ENCODE data around the gene BLMH.

DNA sequence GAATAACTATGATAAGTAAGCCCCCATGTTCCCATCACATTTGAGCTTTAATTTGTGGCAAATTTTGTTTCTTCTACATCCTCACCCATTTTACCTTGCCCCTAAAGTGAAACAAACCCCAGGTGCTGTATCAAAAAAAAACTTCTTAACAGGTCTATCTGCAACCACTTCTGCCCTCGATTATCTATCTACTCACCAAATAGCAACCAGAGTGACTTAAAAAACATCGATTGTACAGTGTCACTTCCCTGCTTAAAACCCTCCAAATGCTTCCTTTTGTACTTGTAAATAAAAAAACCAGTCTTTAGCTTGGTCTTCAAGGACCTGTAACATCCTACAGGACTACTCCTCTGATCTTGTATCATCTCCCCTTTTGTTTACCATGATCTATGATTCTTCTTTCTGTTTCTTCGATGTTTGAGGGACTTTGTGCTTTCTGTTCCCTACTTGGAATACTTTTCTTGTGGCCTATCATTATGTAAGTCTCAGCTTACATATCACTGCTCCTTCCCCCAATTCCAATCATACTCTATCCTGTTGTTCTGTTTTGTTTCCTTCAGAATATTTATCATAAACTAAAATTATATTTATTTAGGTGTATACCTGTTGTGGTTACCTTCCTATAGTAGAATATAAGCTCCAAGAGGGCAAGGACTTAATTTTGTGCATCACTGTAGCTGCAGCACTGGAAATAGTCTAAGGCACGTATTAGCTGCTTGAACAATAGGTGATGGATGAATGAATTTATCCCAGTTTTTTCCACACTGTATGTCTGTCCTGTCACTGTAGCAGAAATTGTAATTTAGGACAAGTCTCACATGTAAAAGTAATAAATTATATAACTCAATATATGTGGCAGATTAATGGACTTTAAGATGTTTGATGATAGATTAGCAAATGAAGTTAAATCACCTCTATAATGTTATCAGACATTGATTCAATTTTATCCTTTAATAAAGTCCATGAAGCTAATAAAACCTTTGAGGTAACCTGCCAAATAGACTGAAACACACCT lies 82.9 kb upstream of the CORO6 start:
- PRO-cap = no peak

DNA sequence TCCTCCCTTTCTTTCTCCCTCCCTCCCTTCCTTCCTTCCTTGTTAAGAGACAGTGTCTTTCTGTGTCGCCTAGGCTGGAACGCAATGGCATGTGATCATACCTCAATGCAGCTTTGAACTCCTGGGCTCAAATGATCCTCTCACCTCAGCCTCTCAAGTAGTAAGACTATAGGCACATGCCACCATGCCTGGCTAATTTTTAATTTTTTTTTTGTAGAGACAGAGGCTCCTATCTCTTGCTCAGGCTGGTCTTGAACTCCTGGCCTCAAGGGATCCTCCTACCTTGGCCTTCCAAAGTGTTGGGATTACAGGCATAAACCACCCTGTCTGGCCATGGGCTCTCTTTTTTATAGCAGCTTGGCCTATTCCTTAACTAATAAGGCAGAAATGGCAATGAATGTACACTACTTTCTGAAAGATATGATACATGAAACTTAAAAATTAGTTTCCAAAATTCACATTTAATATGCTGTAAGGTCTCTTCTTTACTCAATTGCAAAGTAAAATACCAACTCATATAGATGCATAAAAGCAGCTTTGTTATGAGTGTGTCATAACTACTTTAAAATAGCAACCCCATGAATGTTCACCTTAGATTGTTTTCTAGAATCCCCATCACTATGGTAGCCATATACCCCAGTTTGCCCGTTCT lies 28.1 kb downstream of the SSH2 start:
- PRO-cap = no peak

DNA sequence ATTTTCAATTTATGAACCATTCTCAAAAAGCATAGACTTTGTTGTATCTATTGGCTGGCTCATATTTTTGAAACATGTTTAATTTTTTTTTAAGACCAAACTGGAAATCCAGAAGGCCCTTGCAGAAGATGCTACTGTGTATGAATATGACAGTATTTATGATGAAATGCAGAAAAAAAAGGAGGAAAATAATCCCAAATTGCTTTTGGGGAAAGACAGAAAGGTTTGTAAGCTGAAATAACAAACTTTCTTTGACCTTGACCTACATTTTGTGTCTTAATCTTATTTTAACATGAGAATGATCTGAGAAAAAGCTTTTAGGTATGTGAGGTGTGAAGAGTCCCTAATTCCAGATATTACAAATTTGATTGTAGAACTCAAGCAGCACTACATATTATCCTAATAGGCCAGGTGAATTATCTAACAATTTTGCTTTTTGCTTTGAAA lies 57.5 kb downstream of the SLC6A4 start:
- PRO-cap = no peak

GRCh38 chr17:30228561-30229467 lies 6.7 kb downstream of the SLC6A4 start:
- PRO-cap = no peak

GRCh38 chr17:30291114-30291542 lies 616 bp downstream of the BLMH start:
- PRO-cap = no peak

DNA sequence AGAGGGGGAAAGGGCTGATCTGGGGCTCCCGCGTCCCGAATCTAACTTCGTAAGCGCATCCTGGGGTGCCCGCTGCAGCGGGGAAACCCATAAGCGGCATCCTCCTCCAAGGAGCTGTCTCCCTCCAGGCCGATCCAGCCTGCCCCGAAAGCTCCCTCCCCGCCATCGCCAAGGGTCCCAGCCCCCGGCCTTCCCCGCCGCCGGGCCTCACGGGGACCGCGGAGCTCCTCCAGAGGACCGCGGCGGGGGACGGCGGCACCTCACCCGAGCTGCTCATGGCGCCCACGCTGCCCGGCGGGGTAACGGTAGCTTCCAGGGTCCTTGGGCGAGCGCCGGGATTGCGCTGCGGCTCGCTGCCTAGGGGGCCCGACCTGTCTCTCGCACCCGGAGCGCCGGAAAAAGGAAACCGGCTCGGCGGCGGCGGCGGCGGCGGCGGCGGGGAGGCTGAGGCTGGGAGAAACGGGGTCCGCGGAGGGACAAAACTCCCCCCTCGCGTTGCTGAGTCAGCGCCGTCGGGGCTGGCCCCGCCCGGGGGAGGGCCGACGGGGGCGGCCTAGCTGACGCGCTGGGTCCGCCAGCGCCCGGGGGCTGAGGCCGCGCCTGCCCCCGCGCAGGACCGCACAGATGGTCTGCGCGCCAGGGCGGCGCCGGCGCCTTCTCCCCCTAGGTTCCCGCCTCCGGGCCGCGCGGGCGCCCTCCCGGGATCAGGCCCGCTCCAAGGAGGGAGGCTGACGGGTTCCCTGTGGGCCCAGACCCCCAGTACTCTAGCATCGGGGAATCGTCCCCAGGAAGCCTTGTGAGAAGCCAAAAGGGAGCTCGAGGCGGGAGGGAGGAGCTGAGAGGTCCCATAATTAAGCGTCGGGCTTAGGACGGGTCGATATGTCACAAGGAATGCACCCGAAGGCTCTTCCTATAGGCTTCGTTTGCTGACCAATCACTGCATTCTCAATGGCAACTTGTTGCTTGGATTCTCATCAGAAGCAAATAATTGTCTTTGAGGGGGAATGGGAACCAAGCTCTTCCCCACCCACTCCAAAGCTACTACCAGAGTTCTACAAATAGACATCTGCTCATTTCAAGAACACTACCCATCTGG lies at the start of gene BLMH:
Gene BLMH, minus strand, starts transcription at position 402 of the 1,096 bp plus-strand sequence.
- PRO-cap = bidirectional peak, plus-strand start at position 536 of the sequence, minus-strand start at position 402 of the sequence

- PRO-cap = no peak
Measured at GRCh38 chr17:30340781-30341504, 7.1 kb upstream of the TMIGD1 start.

DNA sequence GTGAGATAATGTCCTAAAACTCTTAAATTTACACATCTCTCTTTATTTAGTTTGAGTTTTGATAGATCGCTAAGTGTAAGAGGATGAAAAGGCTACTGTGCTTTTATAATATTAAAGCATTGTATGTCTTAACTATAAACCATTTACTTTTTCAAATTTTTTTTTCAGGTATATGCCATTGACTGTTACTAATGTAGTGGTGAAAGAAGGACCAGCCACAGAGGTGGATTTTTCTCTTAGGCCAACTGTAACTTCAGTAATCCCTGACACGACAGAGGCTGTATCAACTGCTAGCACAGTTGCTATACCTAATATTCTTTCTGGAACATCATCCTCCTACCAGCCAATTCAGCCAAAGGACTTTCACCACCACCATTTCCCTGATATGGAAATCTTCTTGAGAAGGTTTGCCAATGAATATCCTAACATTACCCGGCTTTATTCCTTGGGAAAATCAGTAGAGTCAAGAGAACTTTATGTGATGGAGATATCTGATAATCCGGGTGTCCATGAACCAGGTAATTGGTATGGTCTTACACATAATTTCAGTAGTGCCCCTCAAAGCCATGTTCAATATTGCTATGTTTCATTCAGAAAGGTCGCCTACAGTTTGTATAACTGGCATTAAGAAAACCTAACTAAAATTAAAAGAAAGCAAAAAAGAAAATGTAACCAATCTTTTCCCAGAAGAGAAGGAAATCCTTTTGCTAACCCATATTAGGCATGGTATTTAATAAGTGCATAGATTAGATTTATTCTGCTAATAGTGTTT lies 44.0 kb downstream of the CPD start:
- PRO-cap = no peak

- PRO-cap = no peak
Measured at GRCh38 chr17:30732235-30733013, 92.1 kb downstream of the CRLF3 start.

DNA sequence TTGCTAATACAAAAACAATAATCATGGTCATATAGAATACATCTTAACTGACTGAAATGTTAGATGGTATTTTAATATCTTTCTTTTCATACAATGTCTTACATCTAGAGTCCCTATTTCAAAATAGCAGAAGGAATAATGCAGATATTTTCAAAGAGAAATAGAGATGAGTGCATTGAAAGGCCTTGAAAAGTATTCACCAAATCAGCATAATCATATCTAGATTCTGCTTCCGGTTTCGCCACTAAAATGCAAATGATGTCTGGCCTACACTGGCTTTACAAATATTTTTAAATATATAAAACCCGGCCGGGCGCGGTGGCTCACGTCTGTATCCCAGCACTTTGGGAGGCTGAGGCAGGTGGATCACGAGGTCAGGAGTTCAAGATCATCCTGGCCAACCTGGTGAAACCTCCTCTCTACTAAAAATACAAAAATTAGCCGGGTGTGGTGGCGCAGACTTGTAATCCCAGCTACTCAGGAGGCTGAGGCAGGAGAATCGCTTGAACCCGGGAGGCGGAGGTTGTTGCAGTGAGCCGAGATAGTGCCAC lies 1.6 kb downstream of the CRLF3 start:
- PRO-cap = no peak

DNA sequence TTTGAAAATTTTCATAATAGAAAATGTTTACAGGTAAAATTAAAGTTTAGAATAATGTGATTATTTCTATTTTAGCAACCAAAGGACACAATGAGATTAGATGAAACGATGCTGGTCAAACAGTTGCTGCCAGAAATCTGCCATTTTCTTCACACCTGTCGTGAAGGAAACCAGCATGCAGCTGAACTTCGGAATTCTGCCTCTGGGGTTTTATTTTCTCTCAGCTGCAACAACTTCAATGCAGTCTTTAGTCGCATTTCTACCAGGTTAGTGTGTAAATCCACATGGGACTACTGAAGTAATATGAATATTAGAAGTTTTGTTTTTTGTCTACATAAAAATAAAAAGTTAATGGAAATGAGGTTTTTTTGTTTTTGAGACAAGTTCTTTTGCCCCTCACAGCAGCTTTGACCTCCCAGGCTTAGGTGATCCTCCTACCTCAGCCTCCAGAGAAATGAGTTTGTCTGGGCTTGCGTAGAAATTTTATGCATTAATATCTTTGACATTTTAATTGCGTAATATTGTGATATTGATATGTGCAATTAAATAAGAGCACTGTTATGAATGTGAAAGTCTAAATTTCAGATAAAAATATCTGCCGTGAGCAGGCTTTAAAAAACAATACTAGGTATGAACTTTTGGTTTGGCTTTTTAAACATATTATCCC lies 68.5 kb downstream of the NF1 start:
- PRO-cap = no peak

- PRO-cap = no peak
Measured at GRCh38 chr17:31256944-31257446, 40.0 kb downstream of the OMG start.

GRCh38 chr17:31320911-31321229 lies 552 bp downstream of the EVI2A start:
- PRO-cap = no peak

DNA sequence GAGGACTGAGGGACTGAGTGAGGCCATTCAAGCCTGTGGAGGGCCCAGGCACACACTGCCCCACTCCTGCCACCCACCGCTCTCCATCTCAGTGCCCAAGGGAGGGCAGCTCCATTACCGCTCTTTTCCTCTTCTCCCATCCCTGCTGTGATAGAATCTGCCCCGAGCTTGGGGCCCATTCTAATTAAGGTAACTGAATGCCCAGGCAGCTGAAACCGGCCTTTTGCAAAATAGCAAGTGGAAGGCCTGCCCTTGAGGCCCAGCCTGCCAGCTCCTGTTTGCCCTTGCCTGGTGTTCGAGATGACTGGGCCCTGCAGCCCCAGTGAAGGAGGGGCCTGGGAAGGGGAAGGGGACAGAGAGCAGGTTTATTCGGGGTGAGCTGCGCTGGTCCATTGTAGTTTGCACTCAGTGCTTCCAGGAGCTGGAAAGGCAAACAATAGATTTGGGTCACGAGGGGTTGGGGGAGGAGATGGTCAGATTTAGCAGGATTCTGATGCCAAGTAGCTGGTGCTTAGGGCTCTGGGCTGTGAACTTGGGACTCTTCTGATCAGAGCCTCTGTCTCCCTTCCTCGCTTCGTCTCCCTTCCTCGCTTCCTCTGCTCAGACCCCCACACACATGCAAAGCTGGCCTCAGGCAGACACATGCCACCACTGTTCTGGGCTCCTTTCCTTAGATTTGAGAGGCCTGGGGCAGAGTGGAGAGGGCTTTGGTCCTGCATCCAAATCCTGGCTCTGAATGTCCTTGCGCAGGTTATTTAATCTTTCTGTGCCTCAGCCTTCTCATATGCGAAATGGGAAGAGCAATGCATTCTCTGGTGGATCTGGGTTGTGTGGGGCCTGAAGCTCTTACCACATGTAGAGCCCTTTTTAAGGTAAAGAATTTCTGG lies 76.4 kb downstream of the RAB11FIP4 start:
- PRO-cap = no peak

- PRO-cap = no peak
Measured at GRCh38 chr17:31523244-31524263, 132.1 kb downstream of the RAB11FIP4 start.

- PRO-cap = no peak
Measured at GRCh38 chr17:31524264-31525347, 133.1 kb downstream of the RAB11FIP4 start.

- PRO-cap = bidirectional peak, plus-strand start at chr17:31550070, minus-strand start at chr17:31549946
Measured at GRCh38 chr17:31549367-31550347, 158.2 kb downstream of the RAB11FIP4 start.

DNA sequence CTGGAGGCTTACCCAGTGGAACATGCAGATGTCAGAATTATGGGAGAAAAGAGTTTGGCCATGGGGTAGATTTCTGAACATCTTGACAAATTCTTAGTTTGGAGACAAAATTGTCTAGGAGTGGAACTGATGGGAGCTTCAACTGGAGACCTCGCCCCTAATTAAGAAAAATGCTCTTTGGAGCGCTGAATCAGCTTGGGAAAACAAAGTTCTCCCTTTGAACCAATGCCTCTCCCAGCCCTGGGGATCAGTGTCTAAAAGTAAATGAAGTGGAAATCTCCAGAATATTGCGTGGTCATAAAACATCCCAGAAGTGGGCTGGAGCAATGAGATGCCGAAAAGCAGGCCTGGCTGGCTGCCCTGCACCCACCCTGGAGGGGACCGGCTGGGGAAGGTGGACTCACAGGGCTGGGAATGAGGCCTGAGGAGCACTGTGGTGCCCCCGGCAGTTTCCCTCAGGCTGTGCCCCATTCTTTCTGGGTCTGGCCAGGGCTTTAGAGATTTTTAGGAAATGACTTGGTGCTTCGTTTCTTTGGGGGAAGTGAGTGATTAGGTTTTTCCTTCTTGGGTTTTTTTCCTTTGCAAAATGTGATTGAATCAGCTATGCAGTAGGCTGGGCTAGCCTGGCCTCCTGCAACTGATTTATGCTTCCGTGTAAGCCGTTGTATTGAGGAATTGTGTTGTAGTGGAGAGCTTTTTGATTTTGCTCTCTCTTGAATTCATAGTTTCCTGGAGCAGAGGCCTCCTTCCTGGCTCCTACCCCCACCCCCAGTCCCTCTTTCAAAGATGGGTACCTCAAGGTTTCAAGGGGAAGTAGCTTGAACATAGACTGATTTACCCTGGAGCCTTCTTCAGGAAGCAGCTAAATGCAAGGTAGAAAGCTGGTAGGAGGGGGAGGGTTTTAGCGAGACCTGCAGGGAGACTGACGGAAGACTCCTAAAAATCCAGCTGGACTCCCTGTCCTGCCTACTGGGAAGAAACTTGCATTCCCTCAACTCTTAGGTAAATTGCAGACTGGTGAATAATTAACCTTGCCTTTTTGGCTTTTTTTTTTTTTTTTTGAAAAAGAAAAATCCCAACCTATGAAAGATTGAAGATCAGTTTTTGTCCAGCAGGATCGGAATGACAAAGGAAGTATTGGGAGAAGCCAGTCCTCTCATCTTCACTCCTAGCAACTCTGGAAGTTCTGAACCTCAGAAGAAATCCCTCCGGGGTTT lies 170.2 kb downstream of the RAB11FIP4 start:
- PRO-cap = unidirectional peak, minus-strand start at position 965 of the sequence

DNA sequence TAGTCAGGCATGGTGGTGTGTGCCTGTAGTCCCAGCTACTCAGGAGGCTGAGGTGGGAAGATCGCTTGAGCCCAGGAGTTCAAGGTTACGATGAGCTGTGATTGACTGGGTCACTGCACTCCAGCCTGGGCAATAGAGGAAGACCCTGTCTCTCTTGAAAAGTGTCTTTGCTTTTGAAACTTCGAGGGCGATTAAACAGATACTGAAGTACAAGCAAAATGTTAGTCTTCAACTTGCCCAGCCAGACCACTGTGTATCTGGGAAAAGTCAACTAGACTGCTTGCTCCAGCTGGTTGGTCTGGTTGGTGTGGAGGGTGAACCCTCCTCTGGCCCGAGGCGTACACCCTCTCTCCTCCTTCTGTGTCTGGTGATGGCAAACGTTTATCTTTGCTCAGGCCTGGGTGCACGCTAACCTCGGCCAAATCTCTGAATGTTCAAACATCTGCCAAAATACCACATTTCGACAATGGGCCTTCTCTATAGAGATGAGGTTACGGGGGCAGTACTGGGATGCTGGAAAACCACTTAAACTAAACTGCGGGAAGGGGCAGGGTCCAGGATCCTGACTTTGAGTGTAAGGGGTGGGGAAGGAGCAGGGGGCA lies 175.1 kb downstream of the RAB11FIP4 start:
- PRO-cap = no peak

- PRO-cap = bidirectional peak, plus-strand start at chr17:31582422, minus-strand start at chr17:31582312
Measured at GRCh38 chr17:31581950-31582694, 190.6 kb downstream of the RAB11FIP4 start.